Measurements from ENCODE around the genes COL16A1 and SPOCD1.

DNA sequence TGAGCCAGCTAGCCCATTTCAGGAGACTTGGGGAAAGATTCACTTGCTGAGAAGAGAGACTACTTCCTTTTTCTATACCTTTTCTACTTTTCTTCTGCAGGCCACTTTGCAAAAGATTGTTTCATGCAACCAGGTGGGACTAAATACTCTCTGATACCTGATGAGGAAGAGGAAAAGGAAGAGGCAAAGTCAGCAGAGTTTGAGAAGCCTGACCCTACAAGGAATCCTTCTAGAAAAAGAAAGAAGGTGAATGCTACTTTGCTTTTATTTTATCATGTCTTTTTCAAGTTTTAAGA lies 24.2 kb downstream of the FABP3 start:
- PRO-cap: no peak

DNA sequence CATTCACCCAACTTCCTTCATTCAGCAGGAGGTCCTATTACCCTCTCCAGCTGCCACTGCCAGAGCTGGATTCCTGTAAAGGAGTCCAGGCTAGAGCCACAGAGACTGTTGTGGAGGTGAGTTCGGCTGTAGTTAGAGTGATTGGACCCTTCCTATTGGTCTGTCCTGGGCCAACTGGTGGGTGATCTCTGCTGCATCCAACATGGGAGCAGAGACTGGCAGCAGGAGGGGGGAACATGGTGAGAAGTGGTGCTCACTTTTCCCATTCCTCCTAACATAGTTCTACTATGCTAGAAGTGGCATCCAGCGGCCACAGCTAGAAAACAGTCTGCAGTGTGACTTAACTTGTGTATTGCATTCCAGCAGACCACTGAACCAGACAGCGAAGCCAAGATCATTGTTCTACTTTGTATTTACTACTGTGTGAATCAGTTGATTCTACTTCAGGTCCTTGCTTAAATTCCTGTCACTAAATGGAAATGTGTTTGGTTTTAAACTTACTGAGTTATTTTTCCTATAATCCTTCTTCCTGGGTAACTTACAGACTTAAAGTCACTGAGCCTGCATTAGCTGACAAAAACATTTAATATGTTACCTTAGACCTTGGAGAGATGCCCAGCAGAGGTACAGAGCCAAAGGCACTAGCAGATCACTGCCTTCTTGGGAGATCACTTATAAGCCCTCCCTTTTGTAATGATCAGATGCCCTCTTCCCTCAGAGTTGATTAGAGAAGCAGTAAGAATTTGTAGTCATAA lies 8.3 kb downstream of the FABP3 start:
- PRO-cap: no peak

DNA sequence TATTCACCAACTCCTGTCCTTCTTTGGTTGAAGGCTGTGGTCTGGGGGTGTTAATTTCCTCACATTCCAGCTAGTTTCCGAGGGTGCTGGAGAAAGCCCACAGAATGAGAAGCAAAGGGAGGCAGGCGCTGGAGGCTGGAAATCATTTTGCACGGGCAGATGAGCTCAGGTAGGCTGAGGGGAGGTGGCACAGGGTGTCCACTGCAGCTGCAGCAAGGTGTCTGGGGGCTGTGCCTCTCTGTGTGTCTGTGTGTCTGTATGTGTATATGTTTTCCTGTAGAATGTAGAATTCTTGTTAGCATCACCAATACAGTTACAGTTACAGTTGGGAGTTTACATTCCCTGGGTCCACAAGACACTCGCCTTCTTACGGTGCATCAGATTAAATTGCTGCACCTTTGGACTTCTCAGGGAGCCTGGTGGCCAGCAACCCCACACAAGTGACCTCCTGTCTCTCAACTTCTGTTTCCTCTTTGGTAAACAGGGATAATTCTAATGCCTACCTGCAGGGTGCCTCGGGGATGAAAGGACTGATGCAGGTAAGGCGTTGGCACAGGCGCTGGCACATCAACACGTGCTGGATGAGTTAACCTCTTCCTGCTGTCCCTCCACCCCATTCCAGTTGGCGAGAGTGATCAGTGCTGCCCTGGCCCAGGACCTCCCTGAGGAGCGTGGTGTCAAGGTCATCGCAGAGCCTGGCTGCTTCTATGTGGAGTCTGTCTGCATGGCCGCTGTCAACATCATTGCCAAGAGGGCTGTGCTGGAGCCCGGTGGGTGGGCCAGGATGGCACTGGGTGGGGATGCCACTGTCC lies 69.3 kb upstream of the TINAGL1 start:
- PRO-cap: no peak

DNA sequence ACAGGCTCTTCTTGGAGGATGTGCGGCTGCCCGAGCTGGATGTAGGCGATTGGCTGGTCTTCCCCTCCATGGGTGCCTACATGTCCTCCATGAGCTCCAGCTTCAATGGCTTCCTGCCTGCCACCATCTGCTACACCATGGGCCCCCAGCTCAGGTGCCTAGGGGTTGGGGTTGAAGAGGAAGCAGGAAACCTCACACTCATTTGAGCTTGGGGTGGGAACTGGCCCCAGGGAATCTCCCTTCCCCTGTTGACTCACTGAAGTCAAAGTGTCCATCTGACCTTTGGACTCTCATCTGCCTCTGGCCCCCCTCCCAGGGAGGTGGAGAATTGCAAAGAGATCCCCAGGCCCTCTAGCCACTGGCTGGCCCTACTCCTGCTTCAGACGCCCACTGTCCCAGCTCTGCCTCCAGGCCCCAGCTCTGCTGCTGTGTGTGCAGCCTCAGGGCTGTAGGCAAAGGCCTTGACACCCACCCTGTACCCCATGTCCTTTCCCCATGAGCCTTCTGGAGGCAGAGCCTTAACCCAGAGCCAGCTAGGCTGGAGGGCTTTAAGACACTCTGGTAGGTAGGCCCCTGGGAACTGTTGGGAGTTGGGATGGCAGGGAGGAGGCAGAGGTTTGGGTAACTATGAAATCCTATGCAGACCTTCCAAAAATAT lies 67.1 kb upstream of the TINAGL1 start:
- PRO-cap: no peak

DNA sequence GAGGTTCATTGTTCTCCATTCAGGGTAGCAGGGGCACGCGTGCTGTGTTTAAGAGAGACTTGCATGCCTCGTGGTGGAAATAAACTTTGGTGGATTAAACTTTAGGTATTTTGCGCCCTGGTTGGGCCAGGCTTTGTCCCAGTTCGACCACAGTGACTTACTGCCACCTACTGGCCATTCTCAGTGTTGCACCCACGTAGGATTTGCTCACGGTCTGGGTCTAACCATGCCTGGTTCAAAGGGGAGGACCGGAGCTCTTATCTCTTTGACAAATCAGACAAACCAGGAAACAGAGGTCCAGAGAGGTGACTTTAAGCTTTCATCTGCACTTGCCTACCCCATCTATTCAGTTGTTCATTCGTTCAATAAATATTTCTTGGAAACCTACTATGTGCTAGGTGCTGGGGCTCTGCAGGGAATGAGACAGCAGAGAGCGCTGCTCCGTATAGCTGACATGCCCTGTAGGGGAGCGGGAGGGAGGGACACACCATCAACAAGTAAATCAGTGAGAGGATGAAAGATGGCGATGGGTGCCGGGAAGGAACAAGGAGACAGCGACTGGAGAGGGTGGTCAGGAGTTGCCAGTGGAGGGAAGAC lies 27.3 kb upstream of the TINAGL1 start:
- PRO-cap: bidirectional peak, plus-strand start at position 276 of the sequence, minus-strand start at position 75 of the sequence

GRCh38 chr1:31587822-31588538 lies 11.7 kb downstream of the TINAGL1 start:
- PRO-cap: no peak

GRCh38 chr1:31673027-31673483 lies 28.4 kb upstream of the PEF1 start:
- PRO-cap: no peak

DNA sequence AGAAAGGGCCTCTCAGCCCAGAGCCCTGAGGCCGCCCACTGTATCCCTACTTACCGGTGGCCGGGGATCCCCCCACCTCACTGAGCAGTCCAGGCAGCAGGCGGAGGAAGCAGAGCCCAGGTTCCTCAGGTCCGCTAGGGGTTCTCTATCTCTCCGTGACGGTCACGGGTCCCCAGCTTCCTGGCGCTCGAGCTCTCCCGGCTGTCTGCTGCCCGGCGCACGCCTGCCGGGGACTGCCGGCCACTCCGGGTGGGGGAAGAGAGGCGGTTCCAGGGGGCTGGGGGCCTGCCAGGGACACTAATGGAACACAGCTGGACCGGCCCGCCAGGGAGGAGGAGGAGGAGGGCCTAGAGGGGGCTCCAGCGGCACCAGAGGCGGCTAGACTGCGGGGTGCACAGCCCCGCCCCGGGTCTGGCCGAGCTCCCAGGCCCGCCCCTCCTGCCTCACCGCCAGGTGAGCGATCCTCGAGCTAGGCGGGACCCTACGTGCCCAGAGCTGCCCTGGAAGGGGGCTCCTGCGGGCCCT lies at the start of gene COL16A1:
Gene COL16A1 (minus strand): TSS at position 235 of the 525 bp plus-strand sequence.
- PRO-cap: no peak

GRCh38 chr1:31714271-31715454 lies 10.8 kb upstream of the COL16A1 start:
- PRO-cap: no peak

DNA sequence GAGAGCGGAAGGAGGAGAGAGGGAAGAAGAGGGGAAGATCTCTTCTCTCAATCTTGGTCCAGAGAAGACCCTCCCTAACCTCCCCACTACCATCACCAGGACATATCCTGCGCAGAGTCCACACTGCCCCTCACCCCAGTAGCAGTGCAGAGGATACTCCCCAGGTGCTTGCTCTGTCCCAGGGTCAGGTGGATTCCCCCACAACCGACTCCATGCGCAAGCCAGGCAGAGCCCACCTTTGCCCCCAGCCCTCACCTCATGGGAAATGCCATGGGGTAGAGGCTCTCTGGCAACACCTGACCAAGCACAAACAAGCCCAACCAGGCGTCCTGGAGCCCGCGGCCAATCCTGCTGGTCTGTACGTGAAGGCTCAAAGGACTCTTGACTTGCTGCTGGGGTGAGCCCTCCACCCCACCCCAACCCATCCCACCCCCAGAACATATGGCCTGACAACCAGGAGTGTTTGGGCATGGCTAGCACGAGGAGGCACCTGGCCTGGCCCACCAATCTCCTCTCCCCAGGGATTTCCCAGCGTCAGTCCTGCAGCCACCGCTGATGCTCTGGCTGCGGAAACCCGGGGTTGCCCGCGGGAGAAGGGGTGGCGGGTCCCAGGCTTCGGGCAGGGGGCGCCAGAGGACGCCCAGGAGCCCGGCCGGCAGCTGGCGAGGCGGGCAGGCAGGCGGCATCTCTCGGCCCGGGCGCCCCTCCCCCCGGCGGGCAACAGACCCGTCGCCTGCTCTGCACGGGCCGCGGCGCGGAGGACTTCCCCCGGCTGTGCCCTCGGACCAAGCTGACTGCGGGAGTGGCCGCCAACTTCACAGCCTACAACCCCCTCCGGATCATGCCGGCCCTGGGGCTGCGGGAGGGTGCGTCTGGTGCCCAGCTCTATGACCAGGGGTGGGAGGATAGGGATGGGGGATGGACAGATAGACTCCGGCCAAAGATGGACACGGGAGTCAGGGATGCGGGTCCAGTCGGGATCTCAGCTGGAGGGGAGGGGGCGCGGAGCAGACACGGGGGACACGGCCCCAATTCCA lies 1.6 kb downstream of the ADGRB2 start:
- PRO-cap: no peak

DNA sequence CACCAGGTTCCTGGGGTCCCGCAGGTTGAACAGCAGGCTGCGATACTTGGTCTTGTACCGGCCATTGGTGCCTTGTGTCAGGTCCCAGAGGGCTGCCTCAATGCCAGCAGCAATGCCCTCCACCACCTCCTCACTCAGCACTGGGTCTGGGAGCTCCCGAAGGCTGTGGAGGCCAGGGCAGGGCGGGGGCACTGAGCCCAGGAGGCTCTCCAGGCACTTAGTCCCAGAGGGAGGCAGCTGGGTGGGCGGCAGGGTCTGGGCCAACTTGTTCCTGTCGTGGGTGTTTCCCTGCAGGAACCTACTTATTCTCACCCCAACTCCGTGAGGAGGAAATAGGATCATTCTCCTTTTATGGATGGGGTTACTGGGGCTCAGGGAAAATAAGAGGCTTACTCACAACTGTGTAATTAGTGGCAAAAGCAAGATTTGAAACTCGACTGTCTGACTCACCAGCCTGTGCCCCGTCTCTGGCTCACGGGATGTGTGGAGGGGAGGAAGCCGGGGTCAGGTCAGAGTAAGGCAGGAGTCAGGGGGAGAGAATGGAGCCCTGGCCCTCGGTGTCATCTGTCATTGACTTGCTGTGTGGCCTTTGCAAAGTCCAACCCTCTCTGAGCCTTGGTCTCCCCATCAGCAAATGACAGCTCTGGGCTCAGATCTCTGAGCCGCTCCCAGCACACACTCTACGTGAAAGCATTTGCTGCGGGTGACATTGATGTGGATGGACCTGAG lies 17.2 kb downstream of the SPOCD1 start:
- PRO-cap: no peak

DNA sequence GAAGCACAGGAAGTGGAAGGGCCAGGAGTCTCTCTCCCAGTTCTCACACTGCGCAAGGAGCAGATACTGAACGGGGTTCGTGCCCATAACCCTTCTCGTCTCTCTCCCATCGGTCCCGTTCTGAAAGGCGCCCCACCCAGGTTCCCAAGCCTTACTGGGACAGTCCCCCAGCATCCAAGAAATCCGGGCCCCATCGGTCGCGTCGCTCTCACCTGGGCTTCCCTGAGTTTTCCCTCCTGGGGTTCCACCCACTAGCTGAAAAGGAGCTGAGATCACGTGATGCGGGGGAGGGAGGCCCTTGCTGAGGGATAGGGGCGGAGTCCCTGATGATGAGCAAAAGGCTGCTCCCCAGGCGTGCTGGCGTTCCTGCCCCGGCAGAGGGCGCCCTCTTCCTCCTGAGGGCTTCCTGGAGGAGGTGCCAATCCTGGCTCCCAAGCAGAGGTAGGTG lies at the start of gene SPOCD1:
Gene SPOCD1 (minus strand): TSS at position 274 of the 448 bp plus-strand sequence.
- PRO-cap: no peak

GRCh38 chr1:32015125-32015448 lies 1.4 kb downstream of the KHDRBS1 start:
- PRO-cap: no peak

DNA sequence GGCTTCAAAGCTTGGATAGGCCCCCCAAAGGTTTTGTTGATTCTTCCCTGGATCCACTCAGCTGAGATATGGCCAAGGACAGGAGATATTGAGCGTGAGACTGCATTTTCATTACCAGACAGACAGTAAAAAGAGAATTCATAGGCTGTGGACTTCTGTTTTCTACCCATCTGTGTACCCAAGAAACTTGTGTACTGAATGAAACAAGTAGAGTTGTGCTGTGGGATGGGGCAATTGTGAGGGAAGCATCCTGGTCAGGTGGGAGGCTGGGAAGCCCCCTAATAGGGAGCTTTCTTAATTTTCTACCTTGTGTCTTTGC lies 12.9 kb upstream of the TMEM39B start:
- PRO-cap: no peak

GRCh38 chr1:32066126-32067232 lies 6.3 kb upstream of the TMEM39B start:
- PRO-cap: no peak

DNA sequence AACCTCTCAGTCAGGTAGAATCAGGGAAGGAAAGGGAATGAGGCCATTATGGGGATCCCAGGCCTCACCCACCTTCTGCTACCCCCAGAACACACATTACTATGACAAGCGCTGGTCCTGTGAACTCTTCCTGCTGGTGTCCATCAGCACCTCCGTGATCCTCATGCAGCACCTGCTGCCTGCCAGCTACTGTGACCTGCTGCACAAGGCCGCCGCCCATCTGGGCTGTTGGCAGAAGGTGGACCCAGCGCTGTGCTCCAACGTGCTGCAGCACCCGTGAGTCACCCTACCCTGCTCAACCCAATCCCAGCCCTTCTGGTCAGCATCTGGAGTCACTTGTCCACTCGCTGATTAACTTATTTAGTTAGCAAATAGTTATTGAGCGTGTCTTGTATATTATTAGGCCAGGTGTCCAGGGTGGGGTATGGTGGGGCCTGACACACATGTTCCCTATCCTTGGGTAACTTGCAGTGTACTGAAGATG lies 13.1 kb upstream of the KPNA6 start:
- PRO-cap: no peak

- PRO-cap: no peak
Measured at GRCh38 chr1:32181119-32181920, 1.8 kb downstream of the TXLNA start.

- PRO-cap: bidirectional peak, plus-strand start at chr1:32201701, minus-strand start at chr1:32201601
Measured at GRCh38 chr1:32201473-32201982, 1.1 kb downstream of the CCDC28B start.

GRCh38 chr1:32205871-32207050 lies 790 bp downstream of the IQCC start:
- PRO-cap: no peak

DNA sequence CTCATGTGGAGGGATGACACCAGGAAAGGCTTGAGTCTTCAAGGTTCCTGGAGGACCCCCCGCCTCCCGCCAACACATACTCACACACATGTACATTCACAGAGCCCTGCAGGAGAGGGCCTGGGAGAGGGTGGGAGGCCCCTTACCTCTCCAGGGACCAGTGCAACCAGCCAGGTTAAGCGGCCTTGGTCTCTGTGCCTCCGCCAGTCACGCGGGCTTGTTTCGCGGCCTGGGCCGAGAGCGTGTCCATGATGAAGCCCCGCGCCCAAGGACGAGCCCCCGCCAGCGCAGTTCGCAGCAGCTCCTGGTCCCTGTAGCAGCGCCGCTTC lies 7.3 kb upstream of the FAM167B start:
- PRO-cap: no peak

Data from REH cell (cell line).